ENCODE results near the genes LINGO2 and SPINK4.

GRCh38 chr9:28387255-28387568, 813.9 kb upstream of the C9orf72 start:
- RRBS, result no CpG with 5 or more reads among the region's 4 CpGs

- RRBS, result 5% methylated on average over 27 of the region's 74 CpGs
Observed at GRCh38 chr9:29212953-29214176, at the start of gene LINGO2. Gene LINGO2, minus strand, starts transcription at chr9:29213601.

DNA sequence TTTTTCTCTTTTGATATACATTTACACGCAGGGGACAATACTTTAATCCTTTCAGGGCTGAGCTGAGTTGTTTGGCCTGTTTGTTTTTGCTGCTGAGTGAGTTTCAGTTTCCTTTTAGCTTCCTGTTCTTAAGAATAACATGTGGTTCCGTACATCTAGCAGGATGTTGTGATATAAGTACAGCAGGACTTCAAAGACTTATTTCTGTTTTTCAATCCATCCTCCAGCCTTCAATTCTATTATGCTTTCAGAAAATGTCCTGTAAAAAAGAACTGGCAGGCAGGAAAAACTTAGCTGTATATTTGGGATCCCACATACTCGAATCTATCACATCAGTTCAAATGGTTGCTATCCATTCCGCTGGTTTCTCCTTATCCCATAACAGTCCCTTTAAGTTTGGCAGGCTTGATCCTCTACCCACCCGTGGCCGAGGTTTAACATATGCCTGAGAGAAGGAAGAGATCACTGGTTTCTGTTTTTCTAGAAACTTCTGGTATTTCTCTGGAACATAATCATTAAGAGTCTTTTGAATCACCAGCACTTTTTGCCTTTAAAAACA, 1037.2 kb upstream of the ACO1 start:
- RRBS, result no CpG with 5 or more reads among the region's 6 CpGs

DNA sequence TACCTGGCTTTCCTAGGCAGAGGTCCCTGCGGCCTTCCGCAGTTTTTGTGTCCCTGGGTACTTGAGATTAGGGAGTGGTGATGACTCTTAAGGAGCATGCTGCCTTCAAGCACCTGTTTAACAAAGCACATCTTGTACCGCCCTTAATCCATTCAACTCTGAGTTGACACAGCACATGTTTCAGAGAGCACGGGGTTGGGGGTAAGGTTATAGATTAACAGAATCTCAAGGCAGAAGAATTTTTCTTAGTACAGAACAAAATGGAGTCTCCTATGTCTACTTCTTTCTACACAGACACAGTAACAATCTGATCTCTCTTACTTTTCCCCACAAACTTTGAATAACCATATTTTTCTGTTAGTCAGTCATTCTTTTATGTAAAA, 750.9 kb upstream of the ACO1 start:
- RRBS, result no CpG with 5 or more reads among the region's 4 CpGs

DNA sequence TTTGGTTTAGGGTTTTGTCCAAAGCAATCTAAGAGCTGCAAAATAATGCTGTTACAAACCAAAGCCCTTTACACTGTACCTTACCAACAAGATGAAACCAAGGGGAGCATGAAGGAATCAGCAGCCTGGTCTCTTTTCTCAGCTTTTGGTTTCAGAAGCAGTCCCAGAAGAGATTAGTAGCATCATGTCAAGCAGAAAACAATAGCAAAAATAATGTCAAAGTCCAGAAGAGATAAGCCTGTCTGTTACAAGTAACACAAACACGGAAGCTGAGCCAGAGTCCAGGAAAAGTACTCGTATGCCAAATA, 379.9 kb upstream of the ACO1 start:
- RRBS, result no CpG with 5 or more reads among the region's 2 CpGs

DNA sequence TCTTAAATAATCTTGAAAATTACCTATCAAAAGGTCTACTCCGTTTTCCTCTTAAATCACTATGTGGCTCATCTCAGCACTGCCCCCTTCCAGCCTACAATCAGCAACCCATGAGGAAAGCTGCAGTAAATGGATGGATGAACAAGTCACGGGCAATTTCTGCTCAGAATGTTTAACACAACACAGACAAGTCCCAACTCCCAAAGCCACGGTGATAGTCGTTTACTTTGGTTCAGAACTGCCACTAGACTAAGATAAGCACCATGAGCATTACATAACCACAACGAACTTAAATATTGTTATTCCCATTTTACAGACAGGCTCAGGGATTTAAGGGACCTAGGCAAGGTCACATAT, 2.0 kb upstream of the SMIM27 start:
- RRBS, result no CpG with 5 or more reads among the region's 5 CpGs

DNA sequence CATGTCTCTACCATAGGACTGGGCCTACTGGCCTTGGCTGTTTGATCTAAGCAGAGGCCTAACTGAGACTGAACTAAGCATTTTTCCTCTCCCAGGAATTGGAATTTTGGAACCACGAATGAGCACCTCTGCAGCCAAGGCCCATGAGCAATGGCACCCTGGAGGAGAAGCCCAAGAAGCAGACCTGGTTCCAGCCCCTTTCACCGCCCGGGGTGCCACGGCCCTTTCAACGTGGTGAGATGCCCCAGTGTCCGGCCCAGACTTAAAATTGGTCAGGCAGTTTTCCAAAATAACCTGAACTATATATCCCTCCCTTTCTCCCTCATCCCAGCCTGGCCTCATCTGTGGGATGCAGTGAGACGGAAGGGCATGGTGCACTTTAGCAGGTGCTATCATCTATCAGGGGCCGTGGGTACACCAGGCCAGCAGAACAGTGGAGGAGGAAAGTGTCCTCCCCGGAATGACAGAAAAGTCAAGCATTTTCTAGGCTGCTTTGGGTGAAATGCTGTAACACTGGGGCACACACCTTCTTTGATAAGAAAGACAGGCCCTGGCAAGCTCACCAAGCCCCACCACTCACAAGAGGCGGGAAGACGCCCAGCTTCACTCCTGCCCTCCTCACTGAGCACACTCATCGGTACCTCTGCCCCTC, 43.4 kb downstream of the B4GALT1 start:
- RRBS, result 100% methylated on average over 3 of the region's 12 CpGs

GRCh38 chr9:33127945-33128919, 38.9 kb downstream of the B4GALT1 start:
- RRBS, result no CpG with 5 or more reads among the region's 8 CpGs

GRCh38 chr9:33135536-33136075, 31.5 kb downstream of the B4GALT1 start:
- RRBS, result no CpG with 5 or more reads among the region's 9 CpGs

GRCh38 chr9:33154858-33155888, 12.0 kb downstream of the B4GALT1 start:
- RRBS, result no CpG with 5 or more reads among the region's 11 CpGs

DNA sequence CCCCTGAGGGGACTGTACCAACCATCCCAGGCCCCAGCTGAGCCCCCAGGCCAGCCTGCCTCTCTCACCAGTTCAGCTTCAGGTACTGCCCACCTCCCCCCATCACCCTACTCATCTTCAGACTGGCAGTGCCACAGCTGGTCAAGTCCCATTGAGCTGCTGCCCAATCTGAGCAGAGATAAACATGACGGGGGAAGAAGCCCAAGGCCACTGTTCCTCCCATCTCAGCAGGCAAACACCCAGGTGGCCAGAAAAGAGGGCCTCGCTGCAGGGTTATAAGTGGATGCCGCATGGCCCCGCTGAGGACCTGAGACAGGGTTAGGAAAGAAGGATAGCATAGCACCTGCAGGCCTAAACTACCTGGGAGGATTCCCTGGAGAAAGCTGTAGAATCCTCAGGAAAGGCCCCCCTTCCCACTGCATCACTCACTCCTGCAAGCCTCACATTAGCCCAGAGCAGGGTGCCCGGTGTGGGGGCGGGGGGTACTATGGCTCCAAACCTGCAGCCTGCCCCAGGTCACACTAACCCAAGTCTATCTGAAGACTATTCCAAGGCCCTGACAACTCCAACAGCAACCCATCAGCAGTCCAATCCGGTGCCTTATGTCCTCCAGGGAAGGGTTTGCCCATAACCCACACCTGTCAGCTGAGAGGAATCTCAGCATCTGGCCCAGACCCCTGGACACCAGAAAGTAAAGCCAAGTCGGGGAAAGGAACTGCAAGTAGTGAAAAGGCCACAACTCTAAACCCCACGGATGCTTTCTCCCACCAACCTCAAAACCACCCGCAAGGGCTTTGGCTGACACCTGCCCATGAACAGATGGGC, 3.4 kb downstream of the B4GALT1 start:
- RRBS, result 90% methylated on average over 3 of the region's 10 CpGs

DNA sequence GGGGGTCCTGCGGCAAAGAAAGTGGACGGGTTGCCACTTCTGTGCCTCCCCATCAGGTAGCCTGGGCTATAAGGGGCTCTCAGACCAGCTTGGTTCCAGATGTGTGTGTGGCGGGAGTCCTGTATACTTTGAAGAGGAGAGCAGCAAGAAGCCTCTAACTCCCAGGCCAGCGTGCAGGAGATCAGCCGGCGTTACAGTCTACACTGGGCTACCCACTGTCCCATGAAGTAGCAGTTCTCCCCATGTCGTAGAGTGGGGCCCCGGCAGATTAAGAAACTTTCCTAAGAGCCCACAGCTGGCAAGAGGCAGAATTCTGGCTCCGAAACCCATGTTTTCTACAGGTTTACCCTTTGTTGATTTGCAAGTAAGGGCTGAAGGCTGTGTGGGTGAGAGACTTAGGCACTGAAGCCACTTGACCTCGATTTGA, 786 bp upstream of the B4GALT1 start:
- RRBS, result 91% methylated on average over 4 of the region's 10 CpGs

GRCh38 chr9:33172160-33173166, 5.3 kb upstream of the B4GALT1 start:
- RRBS, result no CpG with 5 or more reads among the region's 6 CpGs

- RRBS, result no CpG with 5 or more reads among the region's 14 CpGs
Observed at GRCh38 chr9:33239465-33240449, at the start of gene SPINK4. Gene SPINK4, plus strand, starts transcription at chr9:33240167.

GRCh38 chr9:33260113-33260942, 4.2 kb downstream of the BAG1 start:
- RRBS, result no CpG with 5 or more reads among the region's 4 CpGs

DNA sequence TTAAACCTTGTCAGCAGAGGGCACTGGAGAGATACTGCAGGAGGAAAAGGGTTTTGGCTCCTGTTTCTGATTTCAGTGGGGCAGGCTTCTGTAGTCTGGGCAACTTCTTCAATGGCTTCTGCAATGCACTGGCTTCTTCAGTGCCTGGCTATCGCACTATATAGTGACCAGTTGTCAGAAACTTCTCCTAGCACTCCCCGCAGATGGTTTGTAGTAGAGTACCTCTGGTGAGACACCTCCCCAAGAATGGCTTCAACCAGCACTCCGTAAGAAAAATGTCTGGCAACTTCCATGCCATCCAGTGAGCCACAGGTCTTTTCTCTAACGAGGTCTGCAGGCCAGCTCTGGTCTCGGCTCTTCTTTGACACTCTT, 3.2 kb upstream of the NFX1 start:
- RRBS, result no CpG with 5 or more reads among the region's 5 CpGs

- RRBS, result no CpG with 5 or more reads among the region's 10 CpGs
Observed at GRCh38 chr9:33382429-33382797, 20.0 kb downstream of the AQP7 start.

DNA sequence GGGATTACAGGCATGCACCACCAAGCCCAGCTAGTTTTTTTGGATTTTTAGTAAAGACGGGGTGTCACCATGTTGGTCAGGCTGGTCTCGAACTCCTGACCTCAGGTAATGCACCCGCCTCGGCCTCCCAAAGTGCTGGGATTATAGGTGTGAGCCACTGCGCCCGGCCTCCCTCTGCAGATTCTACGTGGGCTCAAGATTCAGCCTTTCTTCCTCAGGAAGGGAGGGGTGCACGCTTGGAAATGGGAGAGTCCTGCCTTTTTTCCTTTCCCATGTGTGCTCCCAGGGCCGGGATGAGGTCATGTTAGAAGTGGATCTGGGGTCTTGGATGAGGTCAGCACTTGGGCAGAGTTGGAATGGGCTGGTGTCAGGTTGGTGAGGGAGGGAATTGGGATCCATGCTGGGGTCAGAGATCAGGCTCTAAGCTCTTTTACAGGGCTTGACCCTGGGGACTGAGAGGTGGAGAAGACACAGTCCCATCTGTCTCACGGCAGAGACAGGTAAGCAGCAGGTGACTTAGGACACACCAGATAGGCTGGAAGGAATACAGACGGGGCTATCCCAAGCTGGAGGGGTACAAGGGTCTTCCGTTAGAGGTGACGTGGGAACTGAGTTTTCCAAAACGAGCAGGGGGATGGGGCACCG, 1.6 kb upstream of the AQP7 start:
- RRBS, result no CpG with 5 or more reads among the region's 15 CpGs

GRCh38 chr9:33819992-33820373, 3.0 kb downstream of the UBE2R2 start:
- RRBS, result no CpG with 5 or more reads among the region's 2 CpGs

DNA sequence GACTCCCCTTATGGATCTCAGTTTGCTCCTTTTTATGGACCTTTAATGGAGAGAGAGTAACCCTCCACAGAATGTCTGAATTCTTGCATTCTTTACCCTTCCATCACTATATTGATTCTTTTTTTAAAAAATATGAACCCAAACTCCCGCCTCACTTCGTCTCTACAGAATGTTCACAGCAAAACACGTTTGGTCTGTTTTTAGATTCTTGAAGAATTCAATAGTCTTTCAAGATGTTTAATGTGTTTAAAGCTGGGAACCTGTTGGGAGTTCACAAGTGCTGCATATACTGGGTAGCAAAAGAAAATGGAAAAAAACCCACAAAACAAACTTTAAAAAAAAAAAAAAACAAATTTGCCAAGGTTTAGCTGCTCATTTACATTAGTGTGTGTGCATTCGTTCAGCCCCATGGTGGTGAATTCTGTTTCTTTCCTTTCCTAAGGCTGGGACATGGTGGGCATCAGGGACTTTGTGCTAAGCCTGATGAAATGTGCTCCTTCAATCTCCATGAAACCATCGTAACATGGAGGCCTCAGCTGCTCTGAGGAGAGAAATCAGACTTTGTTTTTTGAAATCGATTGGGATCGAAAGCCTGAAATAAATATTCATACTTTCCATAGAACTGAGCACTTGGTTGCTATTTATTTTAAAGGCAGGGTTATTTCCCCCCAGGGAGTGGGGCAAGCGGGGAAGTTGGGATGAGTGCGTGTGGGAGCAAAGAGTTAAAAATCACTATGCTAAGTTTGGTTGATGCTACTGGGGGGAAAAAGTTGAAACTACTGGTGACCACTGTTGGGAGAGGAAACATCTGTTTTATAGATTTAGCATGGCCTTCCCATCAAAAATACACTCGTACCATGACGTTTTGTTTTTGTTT, 100.6 kb downstream of the UBE2R2 start:
- RRBS, result no CpG with 5 or more reads among the region's 11 CpGs